Jejunum (tissue), 1 donor: Measurements from ENCODE around the genes INSM2, TTC6 and CLEC14A.

GRCh38 chr14:35374170-35374916, 30.2 kb downstream of the NFKBIA start:
- PRO-cap, result no peak

DNA sequence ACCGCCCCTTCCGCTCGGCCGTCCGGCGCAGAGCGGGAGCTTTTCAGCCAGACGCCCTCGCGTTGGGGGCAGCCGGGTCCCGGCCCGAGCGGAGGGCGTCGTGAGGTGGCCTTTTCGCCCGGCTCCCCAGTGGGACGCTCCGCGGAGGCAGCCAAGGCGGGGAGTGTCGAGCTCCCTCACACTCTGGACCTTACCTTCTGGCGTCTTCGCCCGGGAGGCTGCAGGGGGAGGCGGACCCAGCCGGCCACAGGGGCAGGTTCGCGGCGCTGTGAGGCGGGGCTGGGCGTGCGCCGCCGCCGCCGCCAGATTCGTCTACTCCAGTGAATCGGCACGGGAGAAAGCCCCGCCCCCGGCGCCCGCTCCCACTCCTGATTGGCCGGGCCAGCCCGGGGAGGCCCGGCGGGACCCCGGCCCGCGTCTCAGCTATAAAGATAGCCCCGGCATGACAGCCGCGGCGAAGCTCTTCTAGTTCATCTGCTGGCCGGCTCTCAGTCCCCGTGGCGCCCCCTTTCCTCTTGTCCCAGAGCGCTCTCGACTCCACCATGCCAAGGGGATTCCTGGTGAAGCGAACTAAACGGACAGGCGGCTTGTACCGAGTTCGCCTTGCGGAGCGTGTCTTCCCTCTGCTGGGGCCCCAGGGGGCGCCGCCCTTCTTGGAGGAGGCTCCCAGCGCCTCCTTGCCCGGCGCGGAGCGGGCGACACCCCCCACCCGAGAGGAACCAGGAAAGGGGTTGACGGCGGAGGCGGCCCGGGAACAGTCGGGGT, at the start of gene INSM2:
TSS of gene INSM2 (plus strand) at position 454 of the 765 bp plus-strand sequence.
- PRO-cap, result no peak

- PRO-cap, result no peak
Observed at GRCh38 chr14:35711523-35712041, 97.5 kb downstream of the RALGAPA1 start.

- PRO-cap, result bidirectional peak, plus-strand start at chr14:35826887, minus-strand start at chr14:35826736
Observed at GRCh38 chr14:35826641-35827310, 638 bp downstream of the BRMS1L start.

- PRO-cap, result no peak
Observed at GRCh38 chr14:36524842-36525366, 4.9 kb upstream of the NKX2-1 start.

DNA sequence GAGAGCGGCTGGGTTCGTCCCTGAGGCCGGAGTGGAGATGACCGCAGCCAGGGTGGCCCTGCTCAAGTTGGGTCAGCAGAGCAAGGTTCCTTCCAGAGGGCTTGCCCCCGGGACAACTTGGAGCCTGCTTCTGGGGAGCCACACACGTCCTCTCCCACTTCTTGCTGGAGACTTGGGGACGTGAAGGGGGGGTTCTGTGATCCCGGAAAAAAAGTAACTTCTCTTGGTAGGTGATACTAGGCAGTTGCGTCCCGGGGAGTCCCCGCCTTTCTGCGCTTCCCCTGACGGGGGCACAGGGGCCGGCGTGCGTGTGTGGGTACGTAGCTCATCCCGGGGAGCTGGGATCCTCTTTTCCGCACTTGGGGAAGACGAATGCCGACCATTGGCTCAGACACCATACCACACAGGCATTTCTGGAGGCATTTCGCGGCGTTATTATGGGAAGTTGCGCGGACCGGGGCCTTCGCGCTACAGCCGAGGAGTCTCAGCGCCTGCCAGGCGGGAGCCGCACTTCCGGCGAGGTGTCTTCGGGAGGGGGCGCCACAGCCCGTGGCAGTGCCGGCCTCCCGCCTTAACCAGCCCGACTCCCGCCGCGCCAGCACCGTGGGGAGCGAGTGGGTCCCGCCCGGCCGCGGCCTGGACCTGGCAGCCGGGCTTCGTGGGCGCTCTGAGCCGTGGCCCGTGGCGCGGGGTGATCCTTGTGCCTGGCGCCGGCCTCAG, 14.8 kb upstream of the PAX9 start:
- PRO-cap, result no peak

GRCh38 chr14:37595495-37596447, at the start of gene TTC6:
Gene TTC6, plus strand, starts transcription at chr14:37595629.
- PRO-cap, result bidirectional peak, plus-strand start at chr14:37595632, minus-strand start at chr14:37595393; bidirectional peak, plus-strand start at chr14:37595963, minus-strand start at chr14:37595931

GRCh38 chr14:37599245-37600460, 4.2 kb downstream of the TTC6 start:
- PRO-cap, result no peak

- PRO-cap, result no peak
Observed at GRCh38 chr14:38042138-38042638, 165.5 kb upstream of the SSTR1 start.

DNA sequence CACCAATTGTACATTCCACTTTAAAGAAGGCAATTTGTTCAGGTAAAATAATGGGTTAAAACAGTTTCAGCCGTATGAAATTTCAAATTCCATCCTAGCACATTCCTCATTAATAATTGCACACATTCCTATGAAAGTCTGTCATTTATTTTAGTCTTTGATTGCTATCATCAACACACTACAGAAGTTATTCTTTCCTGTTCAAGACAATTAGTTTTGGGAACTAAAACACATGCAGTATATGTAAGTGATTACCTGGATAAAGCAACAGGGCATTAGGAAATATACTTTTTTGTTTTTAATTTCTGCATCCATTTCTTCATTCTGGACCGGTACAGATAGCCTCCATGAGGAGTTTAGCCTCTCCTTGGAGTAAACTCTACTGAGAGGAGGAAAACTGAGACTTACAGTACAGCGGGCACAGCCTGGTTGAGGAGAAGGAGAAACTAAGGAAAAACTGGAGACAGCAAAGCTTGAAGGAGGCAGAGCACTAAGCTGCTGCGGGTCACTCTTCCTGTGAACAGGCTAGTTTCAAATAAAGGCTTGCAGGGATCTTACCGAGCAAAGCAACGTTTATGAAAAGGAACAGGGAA, 518 bp upstream of the SSTR1 start:
- PRO-cap, result no peak

- PRO-cap, result unidirectional peak, minus-strand start at chr14:38256064; bidirectional peak, plus-strand start at chr14:38256525, minus-strand start at chr14:38256335
Observed at GRCh38 chr14:38255765-38256916, at the start of gene CLEC14A. Gene CLEC14A, minus strand, starts transcription at chr14:38256093.

- PRO-cap, result no peak
Observed at GRCh38 chr14:38868407-38868759, 234.7 kb downstream of the SEC23A start.

- PRO-cap, result no peak
Observed at GRCh38 chr14:38880878-38881288, 222.2 kb downstream of the SEC23A start.

- PRO-cap, result no peak
Observed at GRCh38 chr14:39016868-39017899, 85.9 kb downstream of the SEC23A start.

- PRO-cap, result no peak
Observed at GRCh38 chr14:39186806-39187378, 11.8 kb downstream of the PNN start.

GRCh38 chr14:39957226-39957593, 525.0 kb upstream of the FBXO33 start:
- PRO-cap, result no peak

GRCh38 chr14:40347577-40348814, 915.8 kb upstream of the FBXO33 start:
- PRO-cap, result no peak

GRCh38 chr14:41749284-41749861, 142.7 kb downstream of the LRFN5 start:
- PRO-cap, result no peak

GRCh38 chr14:44722852-44723187, 174.3 kb upstream of the C14orf28 start:
- PRO-cap, result no peak

DNA sequence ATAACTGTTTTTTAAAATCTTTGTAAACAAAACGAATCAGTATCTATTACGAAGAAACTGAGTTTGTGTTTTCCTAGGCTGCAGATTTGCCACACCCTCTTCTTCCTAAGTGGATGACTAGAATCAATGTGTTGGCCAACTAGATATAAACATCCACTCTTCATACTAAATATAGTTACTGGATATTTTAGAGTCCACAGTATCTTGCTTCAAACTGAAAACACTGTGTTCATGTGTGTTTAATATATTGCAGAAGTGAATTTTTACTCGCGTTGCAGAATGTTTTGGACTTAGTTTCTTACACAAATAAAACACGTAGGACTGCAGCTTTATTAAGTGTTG, 1.5 kb downstream of the C14orf28 start:
- PRO-cap, result no peak